Vein endothelial cell (primary cell): ENCODE data around the gene GLTP.

DNA sequence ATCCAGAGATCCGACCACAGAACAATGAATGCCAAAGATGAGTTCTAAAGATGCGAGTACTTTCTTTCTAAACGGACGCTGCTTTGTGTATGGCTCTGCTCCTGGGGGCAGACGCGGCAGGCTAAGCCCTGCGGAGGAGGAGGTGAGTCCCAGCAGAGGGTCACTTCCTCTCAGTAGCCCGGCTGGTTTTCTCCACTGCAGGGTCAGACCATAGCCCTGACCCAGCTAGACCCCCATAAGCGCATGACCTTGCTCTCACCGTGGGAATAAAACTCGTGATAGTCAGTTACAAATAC, 16.8 kb downstream of the SSH1 start:
- CAGE, long polyA plus RNA: no peak

GRCh38 chr12:108996734-108997011, 24.2 kb downstream of the SVOP start:
- CAGE, long polyA plus RNA: no peak

DNA sequence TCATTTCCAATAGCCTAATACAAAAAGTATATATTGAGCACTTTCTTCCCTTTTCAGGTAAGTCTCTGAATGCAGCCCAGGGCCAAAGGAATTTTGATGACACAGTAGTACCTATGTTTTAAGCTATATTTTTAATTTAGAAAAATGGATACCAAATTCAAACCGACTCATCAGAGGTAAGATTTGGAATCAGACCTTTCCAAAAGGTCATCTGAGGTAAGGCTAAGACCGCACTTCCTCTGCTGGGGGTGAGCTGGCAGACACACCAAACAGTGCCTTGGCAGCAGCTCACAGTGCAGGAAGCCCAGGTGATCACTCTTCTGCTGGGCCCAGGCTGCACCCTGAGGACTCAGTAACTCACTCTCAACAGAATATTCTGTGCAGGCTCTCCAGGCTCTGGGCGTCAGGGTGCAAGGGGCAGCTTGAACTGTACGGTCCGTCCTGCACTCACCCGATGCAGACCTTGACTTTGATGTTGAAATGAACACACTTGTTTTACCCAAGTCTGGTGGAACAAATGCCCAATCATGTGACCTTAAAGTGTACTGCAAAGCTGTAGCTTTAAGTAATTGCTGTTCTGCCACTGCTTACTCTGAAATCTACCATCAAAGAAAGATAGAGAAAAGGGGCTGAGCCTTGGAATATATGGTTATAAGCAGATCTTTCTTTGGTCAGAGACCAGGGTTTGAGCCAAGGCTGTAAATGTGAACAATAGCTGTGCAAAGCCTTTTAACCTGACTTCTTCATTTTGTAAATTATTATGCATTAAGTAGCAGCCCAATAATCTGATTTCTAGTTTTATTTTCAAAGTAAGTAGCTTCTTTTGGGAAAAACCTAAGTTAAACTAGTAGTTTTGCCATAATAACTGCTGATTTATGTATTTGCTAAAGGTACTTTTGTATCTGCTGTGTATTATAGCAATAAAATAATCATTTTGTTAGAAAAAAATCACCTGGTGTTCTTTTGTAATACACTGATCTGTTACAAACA, 5.9 kb downstream of the ALKBH2 start:
- CAGE, long polyA plus RNA: no peak

GRCh38 chr12:109201167-109201975, 85.0 kb downstream of the ACACB start:
- CAGE, long polyA plus RNA: no peak

DNA sequence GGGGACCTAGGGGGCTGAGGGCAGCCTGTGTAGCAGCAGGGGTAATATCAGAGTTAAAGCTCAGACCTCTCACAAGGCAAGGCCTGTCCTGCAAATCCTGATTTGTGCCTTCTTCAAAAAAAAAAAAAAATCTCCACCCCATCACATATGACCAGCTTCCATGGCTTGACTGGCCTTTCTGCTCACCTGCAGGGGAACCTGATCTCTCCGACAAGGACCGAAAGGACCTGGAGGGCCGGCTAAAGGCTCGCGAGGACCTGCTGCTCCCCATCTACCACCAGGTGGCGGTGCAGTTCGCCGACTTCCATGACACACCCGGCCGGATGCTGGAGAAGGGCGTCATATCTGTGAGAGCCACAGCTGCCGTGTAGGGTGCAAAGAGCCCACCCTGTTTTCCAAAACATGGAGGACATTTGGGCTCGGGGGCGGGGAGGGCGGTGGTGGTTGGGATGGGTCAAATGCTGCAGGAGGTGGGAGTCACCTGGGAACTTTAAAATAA, 45.0 kb downstream of the FOXN4 start:
- CAGE, long polyA plus RNA: no peak

DNA sequence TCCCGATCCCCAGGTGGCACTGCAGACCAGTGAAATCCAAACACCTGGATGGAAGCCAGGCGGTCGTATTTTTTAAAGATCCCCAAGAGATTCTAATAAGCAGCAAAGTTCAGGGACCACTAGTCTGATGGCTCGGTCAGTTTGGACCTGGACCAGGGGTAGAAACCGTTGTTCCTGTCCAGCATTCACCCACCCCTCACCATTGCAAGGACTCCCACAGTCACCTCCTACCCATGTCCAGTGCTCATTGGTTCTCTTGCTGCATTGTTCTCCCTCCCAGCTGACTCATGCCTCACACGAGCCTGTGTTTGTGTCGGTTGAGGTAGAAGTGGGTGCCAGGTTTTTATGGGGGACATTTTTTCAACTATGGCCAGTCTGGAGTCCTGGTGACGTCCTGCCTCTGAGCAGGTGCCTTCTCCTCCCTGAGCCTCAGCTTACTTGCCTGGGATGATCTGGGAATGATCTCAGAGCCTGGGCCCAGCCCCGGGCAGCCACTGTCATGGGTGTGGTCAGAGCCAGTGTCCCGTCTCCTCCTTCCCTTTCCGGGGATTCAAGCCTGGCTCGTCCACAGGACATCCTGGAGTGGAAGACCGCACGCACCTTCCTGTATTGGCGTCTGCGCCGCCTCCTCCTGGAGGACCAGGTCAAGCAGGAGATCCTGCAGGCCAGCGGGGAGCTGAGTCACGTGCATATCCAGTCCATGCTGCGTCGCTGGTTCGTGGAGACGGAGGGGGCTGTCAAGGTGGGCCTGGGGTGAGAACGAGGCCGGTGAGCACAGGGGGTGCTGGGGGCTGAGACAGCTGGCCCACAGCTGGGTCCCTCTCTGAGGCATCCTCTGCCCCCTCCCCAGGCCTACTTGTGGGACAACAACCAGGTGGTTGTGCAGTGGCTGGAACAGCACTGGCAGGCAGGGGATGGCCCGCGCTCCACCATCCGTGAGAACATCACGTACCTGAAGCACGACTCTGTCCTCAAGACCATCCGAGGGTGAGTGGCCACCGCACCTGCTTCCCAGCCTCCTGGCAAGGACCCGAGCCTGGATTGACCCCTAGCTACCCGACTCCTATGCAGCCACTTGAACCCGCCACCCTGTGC, 44.2 kb downstream of the FOXN4 start:
- CAGE, long polyA plus RNA: no peak

DNA sequence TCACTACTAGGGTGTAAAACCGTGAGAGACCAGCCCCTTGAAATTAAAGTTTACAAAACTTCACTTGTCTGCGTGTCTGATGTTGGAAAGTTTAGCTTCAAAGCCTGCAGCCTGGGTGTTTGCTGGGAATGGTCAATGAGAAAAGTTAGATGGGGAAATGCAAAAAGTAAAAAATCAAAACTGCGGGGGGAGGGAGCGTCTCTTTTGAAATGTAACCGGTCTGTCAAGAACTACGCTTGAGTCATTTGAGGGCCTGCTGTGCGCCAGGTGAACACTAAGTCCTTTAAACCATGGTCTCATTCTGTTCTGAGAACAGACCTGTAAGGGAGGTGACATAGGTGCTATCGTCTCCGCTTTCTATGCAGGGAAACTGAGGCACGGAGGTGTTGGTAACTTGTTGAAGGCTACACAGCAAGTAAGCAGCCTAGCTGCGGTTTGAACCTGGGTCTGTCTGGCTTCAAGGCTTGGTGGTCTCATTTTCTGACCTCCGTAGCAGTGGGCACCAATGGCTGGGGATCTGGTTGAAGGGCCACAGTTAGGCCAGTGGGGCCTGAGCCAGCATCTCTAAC, 41.6 kb downstream of the KCTD10 start:
- CAGE, long polyA plus RNA: no peak

DNA sequence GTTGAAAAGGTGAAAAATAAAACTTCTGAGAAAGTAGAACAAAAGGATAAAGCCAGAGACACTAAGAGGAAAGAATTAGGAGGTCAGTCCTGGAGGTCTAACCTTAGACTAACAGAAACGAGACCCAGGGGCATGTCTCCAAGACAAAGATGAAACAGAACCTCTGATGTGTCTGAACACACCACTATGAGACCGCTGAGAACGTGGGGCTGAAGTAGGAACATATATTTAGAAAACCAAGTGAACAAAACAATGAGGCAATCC, 17.9 kb downstream of the KCTD10 start:
- CAGE, long polyA plus RNA: no peak

GRCh38 chr12:109462971-109463879, 13.9 kb downstream of the KCTD10 start:
- CAGE, long polyA plus RNA: no peak

DNA sequence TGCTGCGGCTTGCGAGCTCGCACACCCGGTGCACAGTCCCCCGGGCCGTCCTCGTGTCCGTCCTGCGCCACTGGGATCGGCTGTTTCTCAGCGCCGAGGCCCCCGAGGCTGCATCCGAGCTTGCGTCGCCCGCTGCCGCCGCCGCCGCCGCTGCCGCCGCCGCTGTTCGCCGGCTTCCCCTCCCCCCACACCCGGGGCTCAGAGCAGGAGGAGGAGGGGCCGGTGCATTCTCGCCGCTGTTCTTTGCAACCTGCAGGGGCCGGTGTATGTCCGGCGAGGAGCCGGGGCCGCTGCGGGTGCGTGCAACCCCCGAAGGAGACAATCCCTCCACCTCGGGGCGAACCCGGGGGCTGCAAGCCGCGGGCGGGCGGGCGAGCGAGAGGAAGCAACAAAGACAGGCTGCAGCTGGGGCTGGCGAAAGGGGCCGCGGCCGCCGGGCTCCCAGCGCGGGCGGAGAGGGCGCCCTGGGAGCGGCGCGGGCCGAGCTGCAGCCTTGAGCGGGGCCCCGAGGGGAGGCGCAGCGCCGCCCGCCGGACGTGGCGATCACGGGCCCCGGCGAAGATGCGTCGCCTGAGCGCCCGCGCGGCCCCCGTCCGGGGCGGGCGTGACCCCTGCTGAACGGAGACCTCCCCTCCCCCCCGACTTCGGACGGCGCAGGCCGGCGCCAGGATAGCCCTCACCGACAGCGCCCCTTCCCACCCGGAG, 595 bp downstream of the FAM222A start:
- CAGE, long polyA plus RNA: no peak

DNA sequence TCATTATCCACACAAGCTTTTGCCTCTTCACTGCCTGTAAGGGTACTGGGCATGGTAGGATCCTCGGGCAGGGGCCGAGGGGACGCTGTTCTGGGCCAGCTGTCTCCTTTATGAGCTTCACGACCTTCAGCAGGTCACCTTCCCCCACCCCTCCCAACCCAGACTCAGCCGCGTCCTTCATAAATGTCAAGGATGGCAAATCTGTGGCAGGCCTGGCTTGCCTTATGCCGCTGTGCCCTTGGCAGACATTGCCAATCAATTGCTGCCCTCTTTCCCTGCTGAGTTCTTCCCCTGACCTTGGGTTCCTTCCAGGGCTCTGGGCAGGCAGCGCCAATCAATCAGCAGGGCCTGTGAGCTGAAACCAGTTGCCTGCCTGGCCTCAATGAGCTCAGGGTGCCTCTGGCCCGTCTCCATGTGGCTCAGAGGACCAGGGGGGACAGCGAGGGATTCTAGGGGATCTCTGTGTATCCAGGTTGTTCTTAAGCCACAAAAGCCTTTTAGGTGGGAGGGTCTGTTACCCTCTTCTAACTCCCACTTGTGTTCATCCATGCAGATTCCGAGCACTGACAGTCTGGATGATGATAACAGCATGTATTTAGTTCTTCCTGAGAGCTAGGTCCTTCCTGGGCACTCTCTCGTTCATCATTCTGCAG, 7.7 kb downstream of the FAM222A start:
- CAGE, long polyA plus RNA: no peak

GRCh38 chr12:109734133-109734624, 20.6 kb downstream of the FAM222A start:
- CAGE, long polyA plus RNA: no peak

GRCh38 chr12:109827843-109828685, 5.1 kb downstream of the TRPV4 start:
- CAGE, long polyA plus RNA: no peak

GRCh38 chr12:109879787-109880929, at the start of gene GLTP:
TSS of gene GLTP (minus strand) at chr12:109880541.
- CAGE, long polyA plus RNA: no peak

- CAGE, long polyA plus RNA: no peak
These were observed 47.1 kb downstream of the GIT2 start for GRCh38 chr12:109949041-109949548.

DNA sequence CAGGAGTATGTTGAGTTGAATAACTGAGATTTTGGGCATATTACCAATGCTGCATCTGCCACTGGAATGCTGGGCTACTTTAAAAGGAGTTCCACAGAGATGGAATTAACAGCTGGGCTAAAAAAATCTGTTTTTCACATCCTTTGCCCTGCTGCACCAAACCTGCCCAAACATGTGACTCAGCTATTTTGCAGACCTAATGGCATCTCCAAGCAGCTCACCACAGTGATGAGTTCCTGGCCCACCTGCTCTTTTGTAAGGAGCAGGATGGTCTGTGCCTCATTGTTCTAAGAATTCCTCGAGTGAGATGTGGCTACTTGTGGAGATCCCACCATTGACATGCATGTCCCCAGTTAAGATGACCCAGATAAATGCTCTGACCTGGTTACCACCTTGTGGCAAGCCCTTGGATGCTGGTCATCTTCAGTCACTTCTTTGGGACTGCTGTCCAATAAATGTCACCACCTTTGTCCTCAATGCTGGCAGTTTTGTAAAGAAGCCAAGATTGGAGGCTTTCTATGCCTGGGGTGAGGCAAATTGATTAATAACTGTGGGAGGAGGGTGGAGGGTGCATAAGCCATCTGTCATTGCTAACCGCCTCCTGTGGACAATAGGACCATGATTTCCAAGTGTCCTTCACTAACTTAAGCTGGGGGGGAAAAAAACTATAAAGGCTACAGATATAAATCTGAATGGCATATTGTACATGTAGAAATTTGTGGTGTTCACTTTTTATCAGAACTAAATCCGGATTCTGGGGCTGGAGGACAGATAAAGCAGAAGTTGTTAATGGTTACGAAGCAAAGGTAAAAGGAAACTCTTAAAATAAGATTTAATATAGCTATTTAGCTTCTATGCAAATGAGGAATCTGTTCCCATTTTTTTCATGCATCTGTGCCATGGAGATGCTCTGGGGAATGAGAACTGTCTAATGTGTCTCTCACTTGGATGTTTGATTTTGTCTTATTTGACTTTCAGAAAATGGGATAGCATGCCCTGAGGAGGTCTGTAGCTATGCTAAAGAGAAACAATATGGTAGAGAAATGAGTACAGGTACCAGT, 24.4 kb downstream of the ANKRD13A start:
- CAGE, long polyA plus RNA: no peak

DNA sequence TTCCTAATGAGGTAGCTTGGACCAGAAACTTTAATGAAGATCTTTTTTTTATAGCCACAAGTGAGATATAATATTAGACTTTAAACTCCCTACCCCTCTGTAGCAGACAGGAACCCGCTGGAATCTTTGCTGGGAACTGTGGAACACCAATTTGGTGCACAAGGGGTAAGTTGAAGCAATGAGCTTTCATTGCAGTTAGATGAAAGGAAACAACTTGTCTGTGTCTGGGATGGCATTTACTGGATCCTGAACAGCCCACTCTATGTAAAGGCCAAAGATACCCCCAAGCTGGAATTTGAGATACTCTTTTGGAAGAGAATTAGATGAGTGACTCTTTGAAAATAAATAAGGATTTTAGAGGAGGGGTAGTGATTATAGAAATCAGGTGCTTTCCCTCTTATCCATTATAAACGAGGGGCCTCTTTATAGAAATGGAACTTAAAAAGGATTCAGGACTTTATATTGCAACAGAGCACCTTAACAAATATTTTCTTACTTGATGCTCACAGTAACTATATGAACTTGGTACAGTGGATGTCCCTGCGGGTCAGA, 20.6 kb downstream of the C12orf76 start:
- CAGE, long polyA plus RNA: no peak

- CAGE, long polyA plus RNA: no peak
These were observed 12.5 kb downstream of the C12orf76 start for GRCh38 chr12:110035968-110036167.

- CAGE, long polyA plus RNA: no peak
These were observed 28.3 kb upstream of the ATP2A2 start for GRCh38 chr12:110252825-110253068.

GRCh38 chr12:110279962-110281165, 683 bp upstream of the ATP2A2 start:
- CAGE, long polyA plus RNA: no peak